REH cell (cell line): ENCODE results near the gene TMEM17.

GRCh38 chr2:60925764-60926409 lies 44.5 kb downstream of the REL start:
- PRO-cap: no peak

DNA sequence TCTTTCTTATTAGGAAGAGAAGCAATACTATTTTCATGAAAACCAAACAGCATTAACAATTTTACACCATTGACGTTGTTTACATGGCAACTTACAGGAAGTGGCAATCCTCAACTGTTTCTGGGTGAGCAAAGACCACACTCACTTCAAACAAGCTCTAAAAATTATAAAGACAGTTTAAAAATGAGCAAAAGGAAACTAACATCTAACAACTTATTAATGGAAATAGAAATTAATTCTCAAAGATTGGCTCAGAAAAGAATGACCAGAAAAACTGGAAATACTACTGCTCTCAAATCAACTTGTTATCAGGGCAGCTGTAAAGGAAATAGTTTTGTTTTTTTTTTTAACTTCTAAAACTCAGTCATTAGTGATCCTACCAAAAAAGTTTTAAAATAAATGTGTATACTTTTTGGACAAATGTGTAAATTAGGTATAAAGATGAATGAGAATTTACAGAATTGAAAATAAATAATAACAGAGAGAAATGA lies 52.1 kb upstream of the PEX13 start:
- PRO-cap: no peak

GRCh38 chr2:61012206-61012645 lies 5.3 kb upstream of the PEX13 start:
- PRO-cap: no peak

DNA sequence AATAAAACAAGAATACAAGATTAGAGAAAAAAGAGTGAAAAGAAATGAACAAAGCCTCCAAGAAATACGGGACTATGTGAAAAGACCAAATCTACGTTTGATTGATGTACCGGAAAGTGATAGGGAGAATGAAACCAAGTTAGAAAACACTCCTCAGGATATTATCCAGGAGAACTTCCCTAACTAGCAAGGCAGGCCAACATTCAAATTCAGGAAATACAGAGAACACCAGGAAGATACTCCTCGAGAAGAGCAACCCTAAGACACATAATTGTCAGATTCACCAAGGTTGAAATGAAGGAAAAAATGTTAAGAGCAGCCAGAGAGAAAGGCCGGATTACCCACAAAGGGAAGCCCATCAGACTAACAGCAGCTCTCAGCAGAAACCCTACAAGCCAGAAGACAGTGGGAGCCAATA lies 18.0 kb upstream of the PUS10 start:
- PRO-cap: no peak

DNA sequence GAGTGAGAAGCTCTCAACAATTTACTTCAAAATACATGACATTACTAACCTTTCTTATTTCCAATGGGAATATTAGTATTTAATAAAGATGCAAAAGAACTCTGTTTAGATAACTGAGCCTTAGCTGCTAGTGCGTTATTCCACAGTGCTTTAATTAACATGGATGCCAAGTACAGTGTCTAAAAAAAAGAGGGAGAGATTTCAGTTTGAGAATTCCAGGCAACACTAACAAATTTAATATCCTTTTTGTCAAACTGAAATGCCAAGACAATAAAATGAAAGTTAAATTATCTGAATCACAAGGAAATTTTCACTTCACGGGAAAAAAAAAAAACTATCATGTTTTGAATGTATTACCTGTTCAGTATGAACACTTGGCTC lies 120.7 kb downstream of the USP34 start:
- PRO-cap: no peak

GRCh38 chr2:61536416-61537260 lies 1.5 kb downstream of the XPO1 start:
- PRO-cap: bidirectional peak, plus-strand start at chr2:61536761, minus-strand start at chr2:61536588

- PRO-cap: no peak
These were observed 9.9 kb downstream of the B3GNT2 start for GRCh38 chr2:62205561-62206481.

- PRO-cap: no peak
These were observed 96.3 kb downstream of the B3GNT2 start for GRCh38 chr2:62292174-62292701.

- PRO-cap: no peak
These were observed 109.7 kb downstream of the B3GNT2 start for GRCh38 chr2:62305548-62305989.

DNA sequence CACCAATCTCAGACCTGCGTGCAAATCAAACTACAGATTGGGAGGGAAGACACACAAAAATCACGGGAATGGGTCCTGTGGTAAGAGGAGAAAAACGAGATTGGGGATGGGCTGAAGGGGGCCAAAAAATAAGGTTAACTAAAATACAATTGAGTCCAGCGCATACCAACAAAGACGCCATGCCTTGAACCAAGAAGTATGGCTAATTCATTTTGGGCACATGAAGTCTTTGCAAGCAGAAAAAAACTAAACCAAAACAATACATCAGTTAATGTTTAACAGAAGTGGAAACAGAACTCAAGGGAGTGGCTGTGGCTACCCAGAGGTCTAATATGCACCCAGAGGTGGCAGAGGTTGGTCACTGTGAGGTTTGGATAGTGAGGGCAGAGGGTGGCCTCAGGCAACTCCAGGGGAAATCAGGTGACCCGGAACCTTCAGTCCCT lies 99.6 kb downstream of the TMEM17 start:
- PRO-cap: no peak

DNA sequence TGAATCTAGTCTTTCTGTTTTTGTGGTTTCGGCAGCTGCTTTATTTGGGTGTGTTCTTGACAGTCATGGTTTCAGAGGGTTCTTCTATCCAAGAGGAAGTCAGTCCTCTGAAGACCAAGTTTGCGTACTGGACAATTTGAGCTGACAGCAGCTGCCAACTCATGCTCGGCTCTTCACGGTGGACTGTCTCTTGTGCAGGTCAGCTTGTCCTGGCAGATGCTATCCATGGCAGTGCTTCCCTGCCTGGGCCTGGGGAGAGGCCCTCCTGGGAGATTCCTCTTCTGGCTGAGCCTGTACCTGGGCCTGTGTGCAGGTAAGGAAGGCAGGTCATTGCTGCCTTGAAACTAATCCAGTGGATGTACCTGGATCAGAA lies 90.9 kb downstream of the TMEM17 start:
- PRO-cap: no peak

DNA sequence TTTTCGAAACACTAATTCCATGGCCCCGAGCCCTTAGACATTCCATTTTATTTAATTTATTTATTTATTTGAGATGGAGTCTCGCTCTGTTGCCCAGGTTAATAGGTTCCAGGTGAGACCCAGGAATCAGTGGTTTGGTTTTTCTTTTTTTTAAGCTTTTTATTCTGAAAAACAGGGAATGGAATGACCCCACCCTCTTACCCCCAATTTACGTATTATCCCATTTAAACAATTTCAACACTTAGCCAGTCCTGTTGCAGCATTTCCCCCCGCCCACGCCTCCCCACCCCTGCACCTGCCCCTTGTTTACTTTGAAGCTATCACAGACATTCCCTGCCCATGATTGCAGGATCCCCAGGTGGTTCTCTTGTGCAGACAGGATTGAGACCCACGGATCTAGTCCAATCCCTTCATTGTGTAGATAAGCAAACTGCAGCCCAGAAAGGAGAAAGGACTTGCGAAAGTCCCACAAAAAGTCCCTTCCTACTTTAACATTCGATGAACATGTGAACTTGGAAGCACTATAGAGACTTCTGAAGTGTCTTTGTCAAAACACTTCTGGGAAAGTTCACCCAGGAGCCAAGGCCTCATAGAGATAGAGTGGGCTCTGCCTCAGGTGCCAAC lies 39.0 kb downstream of the TMEM17 start:
- PRO-cap: no peak

GRCh38 chr2:62505347-62506448 lies at the start of gene TMEM17:
TSS of gene TMEM17 (minus strand) at chr2:62506195.
- PRO-cap: no peak

DNA sequence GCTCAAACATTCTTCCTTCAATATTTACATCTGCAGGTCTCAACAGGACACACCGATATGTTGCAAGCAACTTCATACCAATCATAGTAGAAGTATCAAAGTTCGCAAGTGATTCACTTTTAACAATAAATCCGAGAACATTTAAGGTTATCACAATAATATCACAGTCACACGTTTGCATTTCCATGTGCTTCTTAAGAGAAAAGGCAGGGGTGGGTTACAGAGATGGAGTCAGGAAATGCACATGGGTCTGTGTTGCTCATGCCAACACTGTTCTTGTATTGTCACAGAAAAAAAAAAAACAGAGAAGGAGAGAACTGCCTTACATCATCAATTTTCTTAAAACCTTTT lies 51.5 kb upstream of the EHBP1 start:
- PRO-cap: no peak

GRCh38 chr2:62662215-62662964 lies 43.1 kb upstream of the EHBP1 start:
- PRO-cap: no peak

- PRO-cap: no peak
These were observed 169.5 kb upstream of the OTX1 start for GRCh38 chr2:62881152-62881473.

DNA sequence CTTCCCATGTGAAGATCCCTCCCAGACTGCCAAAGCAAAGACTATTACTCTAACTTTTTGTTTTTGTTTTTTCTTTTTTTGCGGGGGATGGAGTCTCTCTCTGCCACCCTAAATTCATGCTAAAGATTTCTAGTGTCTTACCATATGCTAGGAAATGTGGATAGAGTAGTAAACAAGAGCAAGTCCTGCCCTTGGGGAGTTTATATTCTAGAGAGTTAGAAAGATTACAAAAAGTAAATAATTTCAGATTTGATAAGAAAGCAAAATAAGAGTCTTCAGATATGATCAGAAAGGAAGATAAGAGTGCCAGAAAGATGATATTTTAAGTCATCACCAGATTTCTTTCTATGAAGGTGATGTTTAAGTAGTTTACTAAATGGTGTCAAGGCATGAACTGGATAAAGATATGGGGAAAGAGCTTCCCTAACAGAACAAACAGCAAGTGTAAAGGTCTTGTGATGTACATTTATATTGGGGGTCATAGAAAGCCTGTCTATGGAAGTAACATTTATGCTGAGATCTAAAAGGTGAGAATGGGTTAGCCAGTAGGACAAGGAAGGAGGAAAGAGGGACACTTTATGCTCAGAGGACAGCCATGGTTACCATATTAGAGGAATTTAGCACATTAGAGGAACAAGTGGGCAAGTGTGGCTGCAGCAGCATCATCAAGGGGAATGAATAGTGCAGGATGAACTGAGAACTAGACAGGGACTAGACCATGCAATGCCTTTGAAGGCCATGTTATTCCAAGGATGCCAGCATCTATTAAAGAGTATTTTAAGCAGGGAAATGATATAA lies 145.7 kb upstream of the OTX1 start:
- PRO-cap: no peak

- PRO-cap: no peak
These were observed 71.6 kb upstream of the OTX1 start for GRCh38 chr2:62978972-62979584.

GRCh38 chr2:63050004-63050660 lies 498 bp upstream of the OTX1 start:
- PRO-cap: bidirectional peak, plus-strand start at chr2:63050802, minus-strand start at chr2:63050603

GRCh38 chr2:63977765-63978442 lies 41.3 kb downstream of the VPS54 start:
- PRO-cap: no peak